OVCAR3 (cell line): ENCODE measurements around a stretch of chr4.

- RRBS: no CpG with 5 or more reads among the region's 12 CpGs
Measured at GRCh38 chr4:184017120-184017405, 112.0 kb downstream of the STOX2 start.

- RRBS: 99% methylated on average over 5 of the region's 21 CpGs
Measured at GRCh38 chr4:184284004-184284584, 66.4 kb upstream of the ENPP6 start.

- RRBS: no CpG with 5 or more reads among the region's 5 CpGs
Measured at GRCh38 chr4:184292828-184293362, 75.2 kb upstream of the ENPP6 start.

- RRBS: no CpG with 5 or more reads among the region's 2 CpGs
Measured at GRCh38 chr4:184355127-184355777, 119.1 kb downstream of the IRF2 start.

DNA sequence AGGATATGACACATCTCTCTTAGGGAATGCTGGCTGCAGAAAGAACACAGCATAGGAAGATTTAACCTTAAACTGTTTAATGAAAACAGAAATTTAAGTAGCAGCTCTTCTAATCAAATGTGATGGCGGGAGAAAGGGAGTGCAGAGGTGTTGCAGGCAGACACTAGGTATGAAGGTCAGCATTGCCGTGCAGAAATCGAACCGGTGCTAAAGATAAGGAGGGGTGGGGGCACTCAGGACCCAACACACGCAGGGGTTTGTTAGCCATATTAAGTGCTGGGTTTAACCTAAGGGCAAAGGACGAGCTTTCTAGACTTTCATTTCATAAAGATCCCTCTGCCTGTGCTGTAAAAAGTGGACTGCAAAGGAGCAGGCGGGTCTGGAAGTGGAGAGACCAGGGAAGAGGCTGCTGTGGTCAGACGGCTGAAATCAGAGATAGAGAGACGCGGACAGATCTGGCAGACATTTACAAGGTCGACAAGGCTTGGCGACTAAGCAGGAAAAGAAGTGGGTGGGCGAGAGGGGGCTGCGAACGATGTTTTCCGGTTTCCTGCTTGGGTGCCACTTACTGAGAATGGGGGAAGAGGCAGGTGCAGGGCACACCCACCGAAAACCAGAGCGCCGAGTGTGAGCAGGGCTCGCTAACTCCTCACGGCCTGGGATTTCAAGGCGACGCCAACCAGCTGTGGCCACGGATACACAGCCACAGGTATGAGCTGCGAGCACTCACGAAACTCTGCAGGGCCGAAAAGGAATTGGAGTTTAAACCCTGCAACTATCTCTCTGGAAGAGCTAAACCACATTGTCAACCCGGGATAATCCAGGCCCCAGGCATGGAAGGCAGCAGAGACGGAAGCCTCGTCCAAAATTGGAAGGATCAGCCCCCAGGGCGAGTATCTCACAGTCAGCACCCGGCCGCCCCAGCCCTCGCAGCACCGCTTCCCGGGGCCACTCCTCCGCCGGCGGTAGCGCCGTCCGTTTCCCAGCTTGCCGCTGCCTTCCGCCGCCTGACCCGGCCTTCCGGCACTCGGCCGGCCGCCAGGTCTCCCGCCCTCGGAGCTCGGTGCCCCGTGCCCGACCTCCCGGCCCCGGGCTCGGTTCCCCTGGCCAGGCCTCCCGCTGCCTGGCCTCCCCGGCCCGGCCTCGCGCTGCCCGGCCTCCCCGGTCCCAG is 966 bp downstream of the CASP3 start:
- RRBS: 6% methylated on average over 24 of the region's 65 CpGs

GRCh38 chr4:184745450-184746270 is 11.8 kb upstream of the CENPU start:
- RRBS: no CpG with 5 or more reads among the region's 13 CpGs

GRCh38 chr4:184750717-184751623 is 17.1 kb upstream of the CENPU start:
- RRBS: no CpG with 5 or more reads among the region's 13 CpGs

GRCh38 chr4:184791516-184791913 is 34.3 kb downstream of the ACSL1 start:
- RRBS: no CpG with 5 or more reads among the region's 3 CpGs

- RRBS: no CpG with 5 or more reads among the region's 7 CpGs
Measured at GRCh38 chr4:184807159-184808172, 18.3 kb downstream of the ACSL1 start.

DNA sequence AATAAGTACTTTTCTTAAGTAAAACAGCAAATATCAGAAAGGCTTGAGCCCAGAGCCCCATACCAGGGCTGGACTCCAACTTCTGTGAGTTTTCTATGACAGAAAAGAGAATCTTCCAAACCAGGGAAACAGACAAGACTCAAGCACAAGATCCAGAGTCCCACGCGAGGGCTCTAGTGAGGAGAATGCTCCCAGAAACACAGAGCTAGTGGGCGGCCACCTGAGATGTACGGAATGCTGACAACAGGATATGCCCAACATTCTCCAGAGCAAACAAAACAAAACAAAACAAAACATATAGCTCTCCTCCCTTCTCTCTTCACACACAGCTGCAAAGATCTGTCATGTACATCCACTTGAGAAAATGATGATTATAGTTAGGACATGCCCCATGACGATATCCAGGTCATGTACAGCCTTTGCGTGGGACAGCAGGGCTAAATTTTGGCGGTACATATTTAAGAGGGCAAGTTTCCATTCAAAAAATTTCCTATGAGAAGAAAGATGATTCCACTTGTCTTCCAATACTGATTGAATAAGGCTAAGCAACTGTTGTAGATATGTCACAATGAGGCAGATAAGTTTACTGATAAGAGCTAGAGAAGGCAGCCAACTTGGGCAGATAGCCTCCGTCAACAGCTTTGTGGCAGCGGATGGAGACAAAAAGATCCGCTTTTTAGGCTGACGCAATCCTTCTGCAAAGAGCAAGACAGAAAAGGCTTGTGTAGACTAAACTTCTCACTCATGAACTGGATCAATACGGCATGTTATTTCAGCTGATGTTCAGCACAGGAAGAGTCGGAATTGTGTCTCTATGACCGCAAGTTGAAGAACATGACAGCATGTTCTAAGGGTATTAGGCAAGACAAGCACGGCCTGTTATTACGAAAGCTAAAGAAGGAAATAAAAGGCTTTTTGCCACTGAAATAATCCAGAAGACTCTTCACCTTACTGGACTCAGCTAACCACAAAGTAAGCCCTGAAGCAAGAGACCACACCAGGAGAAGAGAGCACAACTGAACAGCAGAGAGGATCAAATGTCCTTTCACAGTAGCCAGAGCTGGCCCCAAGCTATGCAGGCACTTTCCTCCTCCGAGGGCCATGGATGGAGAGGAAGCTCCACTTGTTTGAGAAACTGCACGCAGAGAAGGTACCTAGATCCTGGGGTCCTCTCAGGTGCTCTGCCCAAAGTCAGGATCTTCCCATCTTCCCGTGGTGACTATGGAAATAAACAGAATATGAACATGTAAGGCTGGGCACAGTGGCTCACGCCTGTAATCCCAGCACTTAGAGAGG is 12.6 kb downstream of the ACSL1 start:
- RRBS: no CpG with 5 or more reads among the region's 20 CpGs

DNA sequence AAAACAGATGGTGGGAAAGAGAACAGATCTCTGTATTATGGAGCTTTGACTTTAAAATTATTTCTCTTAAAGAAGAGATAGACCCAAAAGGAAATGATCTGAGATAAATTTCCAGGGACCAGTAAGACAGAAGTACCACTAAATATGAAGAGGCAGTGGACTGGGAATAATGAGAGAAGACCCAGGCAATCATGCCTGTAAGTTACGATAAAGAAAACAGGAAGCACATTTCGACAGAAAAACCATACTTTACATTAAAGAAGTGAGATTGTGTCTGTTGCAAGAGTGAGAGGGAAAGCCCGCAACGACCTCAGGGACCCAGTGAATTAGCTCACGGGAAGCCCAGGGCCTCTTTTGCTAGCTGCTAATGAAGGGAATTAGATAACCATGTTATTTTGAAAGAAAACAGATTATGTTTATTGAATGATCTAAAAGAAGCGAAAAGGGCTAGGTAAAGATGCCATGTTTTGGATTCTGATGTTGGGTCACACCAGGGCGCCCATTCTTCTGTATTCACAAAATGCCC is 28.9 kb upstream of the ACSL1 start:
- RRBS: no CpG with 5 or more reads among the region's 7 CpGs

GRCh38 chr4:184898755-184899181 is 73.0 kb upstream of the ACSL1 start:
- RRBS: no CpG with 5 or more reads among the region's 5 CpGs

DNA sequence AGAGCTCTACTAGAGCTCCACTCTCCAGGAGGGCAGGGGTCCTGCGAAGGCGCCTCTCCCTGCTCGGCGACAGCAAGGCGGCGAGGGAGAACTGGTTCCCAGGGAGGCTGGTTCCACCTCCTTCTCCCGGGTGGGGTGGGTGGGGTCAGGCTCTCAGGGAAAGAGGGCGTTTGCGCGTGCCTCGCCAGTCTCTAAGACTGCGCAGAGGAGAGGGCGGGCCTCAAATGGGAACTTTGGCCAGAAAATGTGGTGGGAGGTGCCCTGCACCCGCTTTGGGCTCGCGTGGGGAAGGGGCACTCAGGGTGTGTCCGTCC is 1.6 kb downstream of the HELT start:
- RRBS: no CpG with 5 or more reads among the region's 17 CpGs

- RRBS: 99% methylated on average over 3 of the region's 11 CpGs
Measured at GRCh38 chr4:185202295-185202849, 1.4 kb downstream of the CFAP97 start.

DNA sequence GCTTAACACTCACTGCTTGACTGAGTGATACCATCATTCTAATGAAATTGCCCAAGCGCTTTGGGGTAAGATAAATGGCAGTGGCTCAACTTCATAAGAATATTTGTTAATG is 1.5 kb downstream of the SNX25 start:
- RRBS: no CpG with 5 or more reads among the region's 1 CpG

GRCh38 chr4:185254307-185254968 is 45.0 kb downstream of the SNX25 start:
- RRBS: no CpG with 5 or more reads among the region's 7 CpGs

- RRBS: no CpG with 5 or more reads among the region's 12 CpGs
Measured at GRCh38 chr4:185399984-185400917, 3.6 kb downstream of the ANKRD37 start.

GRCh38 chr4:185405491-185406111 is 9.0 kb downstream of the ANKRD37 start:
- RRBS: no CpG with 5 or more reads among the region's 6 CpGs

DNA sequence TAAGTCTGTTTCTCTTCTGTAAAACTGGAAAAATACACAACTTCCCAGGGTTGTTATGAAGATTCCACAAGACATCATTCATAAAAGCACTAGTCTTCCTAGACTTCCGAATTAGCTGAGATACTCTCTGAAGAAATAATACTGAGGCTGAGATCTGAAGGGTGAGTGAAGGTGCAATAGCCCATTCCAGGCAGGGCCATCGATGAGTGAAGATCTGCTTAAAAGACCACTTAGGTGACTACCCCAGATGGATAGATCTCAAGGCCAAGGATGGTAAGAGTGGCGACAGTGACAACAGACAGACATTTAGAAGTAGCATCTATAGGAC is 998 bp downstream of the UFSP2 start:
- RRBS: no CpG with 5 or more reads among the region's 3 CpGs

GRCh38 chr4:185716952-185717338 is 95.0 kb downstream of the SORBS2 start:
- RRBS: no CpG with 5 or more reads among the region's 8 CpGs